ENCODE data around the gene ZNRF3.

DNA sequence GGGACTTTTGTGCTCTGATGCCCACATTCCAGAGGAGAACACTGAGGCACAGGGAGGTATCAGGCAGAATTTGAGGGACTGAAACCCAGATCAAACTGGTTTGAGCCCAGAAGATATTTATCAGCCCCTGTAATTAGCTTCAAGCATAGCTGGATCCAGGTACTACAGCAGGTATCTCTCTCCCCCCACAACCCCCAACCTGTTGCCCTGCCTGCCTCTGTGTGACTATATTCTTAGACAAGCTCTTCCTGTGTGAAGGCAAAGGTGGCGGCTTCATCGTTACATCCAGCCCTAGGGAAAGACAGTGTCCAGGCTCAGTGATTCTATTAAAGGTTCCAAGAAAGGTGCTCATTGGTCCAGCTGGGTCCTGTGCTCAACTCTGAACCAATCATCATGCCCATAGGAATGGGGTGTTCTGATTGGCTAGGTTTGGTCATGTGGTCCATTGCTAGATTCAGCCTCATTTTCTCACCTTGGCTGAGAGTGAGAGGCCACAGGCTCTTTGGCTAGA lies 6.8 kb downstream of the CRYBA4 start:
- PRO-cap = no peak
- RAMPAGE, long total RNA = no peak
- RRBS = no CpG with 5 or more reads among the region's 2 CpGs

- PRO-cap = no peak
- RAMPAGE, long total RNA = no peak
- RRBS = no CpG with 5 or more reads among the region's 8 CpGs
These were observed 10.9 kb downstream of the CRYBA4 start for GRCh38 chr22:26632500-26633253.

- PRO-cap = no peak
- RAMPAGE, long total RNA = no peak
- RRBS = no CpG with 5 or more reads among the region's 4 CpGs
These were observed 317.7 kb downstream of the CRYBA4 start for GRCh38 chr22:26939464-26939778.

GRCh38 chr22:27218370-27219083 lies 583.0 kb downstream of the MN1 start:
- PRO-cap = no peak
- RAMPAGE, long total RNA = no peak
- RRBS = no CpG with 5 or more reads among the region's 11 CpGs

DNA sequence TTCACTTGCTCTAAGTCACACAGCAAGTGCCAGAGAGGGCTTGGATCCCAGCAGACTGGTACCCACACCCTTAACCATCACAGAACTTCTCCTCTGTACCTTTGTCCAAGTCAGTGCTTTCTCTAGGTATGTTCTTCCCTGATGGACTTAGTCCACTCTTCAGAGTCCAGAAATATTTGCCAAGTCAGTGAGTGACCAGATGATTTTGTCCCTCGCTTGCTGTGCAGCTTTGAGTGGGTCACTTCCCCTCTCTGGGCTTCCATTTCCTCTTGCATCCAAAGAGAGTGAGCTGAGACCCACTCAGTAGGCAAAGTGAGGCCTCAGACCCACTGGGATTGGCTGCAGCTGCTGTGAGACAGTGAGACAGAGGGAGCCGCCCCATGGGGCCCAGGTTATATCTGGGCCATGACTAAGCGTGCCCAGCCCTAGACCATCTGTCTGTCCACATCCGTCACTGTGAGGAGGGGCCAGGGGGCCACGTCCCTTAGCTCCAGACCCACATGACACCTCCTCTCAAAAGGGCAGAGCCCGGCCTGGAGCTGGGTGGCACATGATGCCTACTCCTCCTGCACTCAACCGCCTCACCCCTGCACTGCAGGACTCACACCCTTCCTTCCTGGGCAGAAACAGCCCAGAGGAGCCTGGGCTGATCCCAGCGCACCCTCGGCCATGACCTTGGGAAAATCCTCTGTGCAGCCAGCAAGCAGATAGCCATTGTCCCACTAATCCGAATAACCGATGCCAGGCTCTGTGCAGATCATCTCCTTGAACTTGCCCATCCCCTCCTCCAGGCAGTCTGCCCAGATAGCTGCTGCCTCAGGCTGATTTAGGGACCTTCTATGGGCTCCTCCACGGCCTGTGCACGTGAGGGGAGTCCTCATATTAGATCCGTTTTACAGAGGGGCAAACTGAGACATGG lies 132.2 kb downstream of the MN1 start:
- PRO-cap = no peak
- RAMPAGE, long total RNA = no peak
- RRBS = no CpG with 5 or more reads among the region's 14 CpGs

DNA sequence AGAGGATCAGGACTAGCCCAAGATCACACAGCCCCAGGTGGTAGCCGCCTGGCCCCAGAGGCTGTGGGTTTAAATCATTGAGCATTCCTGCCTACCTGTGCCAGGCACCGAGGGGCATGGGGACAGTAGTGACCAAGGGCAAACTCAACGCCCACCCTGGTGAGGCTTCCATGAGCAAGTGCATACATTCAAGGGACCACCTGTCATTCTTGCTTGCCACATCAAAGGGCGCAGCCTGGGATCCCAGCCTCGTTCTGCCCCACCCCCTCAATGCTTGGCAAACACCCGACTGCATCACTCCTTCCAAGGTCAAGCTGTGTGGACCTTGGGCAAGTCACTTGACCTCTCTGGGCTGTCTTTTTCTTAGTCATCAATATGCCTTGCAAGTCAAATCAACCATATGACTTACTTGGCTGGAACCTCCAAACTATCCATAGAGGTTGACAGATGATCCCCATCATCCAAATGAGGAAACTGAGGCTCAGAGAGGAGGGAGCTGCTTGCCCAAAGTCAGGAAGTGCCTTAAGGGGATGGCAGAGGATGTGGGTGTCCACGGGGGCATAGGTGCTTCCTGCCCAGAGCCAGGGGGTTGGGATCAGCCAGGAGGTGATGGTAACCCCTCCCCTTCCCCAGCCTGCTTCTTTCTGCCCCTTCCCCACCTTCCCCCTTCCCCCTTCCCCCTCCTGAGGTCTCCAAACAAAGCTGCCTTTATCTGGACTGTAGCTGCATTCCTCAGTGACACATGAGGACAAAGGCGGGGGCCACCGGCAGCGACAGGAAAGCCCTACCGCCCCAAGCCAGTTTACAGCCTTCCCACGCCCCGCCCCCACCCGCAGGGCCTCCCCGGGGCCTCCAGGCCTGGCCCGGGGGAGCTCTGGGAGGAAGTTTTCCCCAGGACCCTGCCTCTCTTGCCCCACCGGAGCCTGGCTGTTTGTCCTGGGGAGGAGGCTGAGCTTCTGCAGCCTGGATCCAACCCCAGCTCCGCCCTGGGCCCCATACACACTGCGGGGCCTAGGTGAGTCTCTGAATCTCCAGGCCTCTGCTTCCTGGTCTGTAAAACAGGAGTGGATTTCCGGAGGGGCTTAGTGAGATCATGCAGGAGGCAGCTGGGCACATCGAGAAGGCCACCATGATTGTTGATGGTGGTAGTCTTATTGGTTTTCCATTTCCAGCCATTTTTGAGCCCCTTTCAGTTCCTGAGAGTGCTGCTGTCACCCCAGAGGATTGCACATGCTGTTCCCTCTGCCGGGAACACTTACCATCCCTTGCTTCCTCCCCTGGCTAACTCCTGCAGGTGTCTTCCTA lies 131.0 kb downstream of the MN1 start:
- PRO-cap = no peak
- RAMPAGE, long total RNA = no peak
- RRBS = 6% methylated on average over 9 of the region's 22 CpGs

DNA sequence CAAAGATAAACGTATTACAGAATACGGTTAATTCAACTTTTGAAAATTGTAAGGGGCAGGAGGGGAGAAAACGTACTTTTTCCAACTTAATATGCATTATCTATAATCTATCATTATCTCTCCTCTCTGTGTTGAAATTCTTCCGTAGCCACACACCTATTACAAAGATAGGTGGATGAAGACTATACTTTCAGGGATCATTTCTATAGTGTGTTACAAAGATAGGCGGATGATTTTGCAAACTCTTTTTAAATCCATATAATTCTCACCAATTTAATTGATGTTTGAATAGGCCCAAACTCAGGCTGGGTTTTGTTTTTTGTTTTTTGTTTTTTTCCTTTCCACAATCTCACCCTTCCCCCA lies 8.4 kb downstream of the MN1 start:
- PRO-cap = no peak
- RAMPAGE, long total RNA = no peak
- RRBS = no CpG with 5 or more reads among the region's 5 CpGs

DNA sequence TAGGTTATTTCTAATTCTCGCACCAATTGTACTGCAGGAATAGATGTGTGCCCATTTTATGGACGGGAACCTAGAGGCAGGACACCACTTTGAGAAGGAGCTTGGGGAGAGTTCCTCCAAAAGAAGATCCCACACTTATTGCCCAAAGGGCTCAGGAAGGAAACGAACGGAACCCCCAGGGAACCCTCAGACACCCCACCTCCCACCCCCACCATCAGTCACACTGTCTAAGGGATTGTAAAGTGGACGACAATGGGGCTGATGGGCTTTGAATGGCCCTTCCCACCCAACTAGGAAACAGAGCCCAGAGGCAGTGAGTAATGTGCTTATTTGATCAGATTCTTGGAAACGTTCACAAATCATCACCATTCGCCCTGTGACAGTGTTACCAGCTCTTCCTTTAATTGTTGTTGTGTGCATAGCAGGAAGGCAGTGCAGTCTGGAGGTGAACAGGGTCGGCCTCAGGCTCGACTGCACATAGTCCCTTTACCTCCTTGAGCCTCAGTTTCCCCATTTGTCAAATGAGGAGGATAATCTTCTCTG lies 8.4 kb upstream of the MN1 start:
- PRO-cap = no peak
- RAMPAGE, long total RNA = no peak
- RRBS = no CpG with 5 or more reads among the region's 9 CpGs

DNA sequence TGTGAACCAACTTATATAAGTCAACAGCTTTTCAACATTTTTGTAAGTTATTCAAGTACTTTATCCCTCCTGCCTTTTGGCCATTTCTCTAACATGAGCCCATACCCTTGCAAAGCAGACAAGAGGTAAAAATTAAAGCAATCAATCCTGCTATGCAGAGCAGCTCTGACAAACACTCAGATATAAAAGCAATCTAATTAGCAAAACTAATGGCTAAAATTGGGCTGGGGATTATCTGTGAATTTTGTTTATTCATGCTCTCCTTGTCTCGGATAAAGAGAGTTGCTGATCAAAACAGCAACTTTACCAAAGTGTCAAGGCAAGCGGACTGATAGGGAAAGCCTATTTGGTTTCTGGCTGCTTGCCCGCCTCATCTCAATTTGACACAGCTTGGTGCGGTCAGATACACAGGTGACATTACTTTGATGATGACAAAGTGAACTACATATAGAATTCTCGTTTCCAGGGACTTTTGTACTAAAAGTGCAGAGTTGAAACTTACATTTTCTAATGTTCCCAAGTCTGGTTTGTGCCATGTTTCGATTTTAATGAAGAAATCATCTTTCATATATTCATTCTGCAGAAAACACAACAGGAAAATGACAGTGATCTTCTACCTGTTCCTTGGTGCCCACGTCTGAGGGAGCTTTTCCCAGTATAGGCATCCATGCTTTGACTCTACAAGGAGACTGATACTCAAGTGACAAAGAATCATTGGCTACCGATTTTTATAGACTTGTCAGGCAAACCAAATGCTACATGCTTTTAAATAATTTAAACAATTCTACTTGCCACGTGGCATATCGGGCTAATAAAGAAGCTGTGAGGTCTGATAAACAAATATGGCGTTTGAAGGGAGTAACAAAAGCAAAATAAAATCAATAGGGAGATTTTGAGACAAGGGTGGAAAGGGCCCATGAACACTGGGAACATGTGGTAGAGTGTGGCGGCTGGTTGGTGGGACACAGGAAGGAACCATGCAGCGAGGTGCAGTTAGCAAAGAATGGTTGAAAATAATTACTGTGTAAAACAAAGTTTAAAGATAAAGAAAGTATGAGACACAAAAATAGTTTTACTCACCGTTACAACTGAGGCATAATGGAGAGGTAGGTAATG lies 22.6 kb downstream of the PITPNB start:
- PRO-cap = no peak
- RAMPAGE, long total RNA = no peak
- RRBS = no CpG with 5 or more reads among the region's 14 CpGs

DNA sequence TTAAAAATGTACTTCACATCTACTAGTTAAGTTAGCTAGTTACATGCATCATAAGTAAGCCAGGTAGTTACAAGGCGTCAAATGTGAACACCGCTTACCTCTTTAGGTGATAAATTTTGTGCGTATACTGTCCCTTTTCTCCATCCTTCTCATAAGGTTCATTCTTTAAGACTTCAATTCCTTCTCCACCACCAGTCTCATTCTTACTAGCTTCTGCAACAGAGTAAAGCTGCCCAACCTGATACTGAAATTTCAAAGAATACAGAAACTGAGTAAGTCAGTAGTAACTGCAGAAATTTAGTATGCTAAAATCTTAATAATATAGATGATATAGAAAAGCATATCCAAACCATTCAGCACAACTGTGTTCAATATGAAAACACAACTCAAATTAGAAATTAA lies 8.2 kb downstream of the PITPNB start:
- PRO-cap = no peak
- RAMPAGE, long total RNA = no peak
- RRBS = no CpG with 5 or more reads among the region's 3 CpGs

GRCh38 chr22:27919384-27920413 lies 643 bp upstream of the PITPNB start:
- PRO-cap = bidirectional peak, plus-strand start at chr22:27919557, minus-strand start at chr22:27919256
- RAMPAGE, long total RNA = no peak
- RRBS = no CpG with 5 or more reads among the region's 50 CpGs

- PRO-cap = no peak
- RAMPAGE, long total RNA = no peak
- RRBS = 0% methylated on average over 4 of the region's 24 CpGs
These were observed 236.7 kb downstream of the TTC28 start for GRCh38 chr22:28442794-28443432.

DNA sequence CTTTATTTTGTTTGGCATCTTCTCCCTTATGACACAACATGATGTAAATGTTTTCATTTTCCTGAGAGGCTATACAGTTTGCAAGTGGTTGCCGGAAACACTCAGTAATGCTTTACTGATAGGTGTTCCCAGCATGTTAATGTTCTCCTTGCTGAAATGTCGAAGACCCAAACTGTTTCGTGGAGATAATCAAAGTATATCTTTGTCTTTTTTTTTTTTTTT lies 8.8 kb downstream of the HSCB start:
- PRO-cap = no peak
- RAMPAGE, long total RNA = no peak
- RRBS = no CpG with 5 or more reads among the region's 3 CpGs

- PRO-cap = no peak
- RAMPAGE, long total RNA = no peak
- RRBS = no CpG with 5 or more reads among the region's 1 CpG
These were observed 12.3 kb downstream of the HSCB start for GRCh38 chr22:28754130-28754491.

DNA sequence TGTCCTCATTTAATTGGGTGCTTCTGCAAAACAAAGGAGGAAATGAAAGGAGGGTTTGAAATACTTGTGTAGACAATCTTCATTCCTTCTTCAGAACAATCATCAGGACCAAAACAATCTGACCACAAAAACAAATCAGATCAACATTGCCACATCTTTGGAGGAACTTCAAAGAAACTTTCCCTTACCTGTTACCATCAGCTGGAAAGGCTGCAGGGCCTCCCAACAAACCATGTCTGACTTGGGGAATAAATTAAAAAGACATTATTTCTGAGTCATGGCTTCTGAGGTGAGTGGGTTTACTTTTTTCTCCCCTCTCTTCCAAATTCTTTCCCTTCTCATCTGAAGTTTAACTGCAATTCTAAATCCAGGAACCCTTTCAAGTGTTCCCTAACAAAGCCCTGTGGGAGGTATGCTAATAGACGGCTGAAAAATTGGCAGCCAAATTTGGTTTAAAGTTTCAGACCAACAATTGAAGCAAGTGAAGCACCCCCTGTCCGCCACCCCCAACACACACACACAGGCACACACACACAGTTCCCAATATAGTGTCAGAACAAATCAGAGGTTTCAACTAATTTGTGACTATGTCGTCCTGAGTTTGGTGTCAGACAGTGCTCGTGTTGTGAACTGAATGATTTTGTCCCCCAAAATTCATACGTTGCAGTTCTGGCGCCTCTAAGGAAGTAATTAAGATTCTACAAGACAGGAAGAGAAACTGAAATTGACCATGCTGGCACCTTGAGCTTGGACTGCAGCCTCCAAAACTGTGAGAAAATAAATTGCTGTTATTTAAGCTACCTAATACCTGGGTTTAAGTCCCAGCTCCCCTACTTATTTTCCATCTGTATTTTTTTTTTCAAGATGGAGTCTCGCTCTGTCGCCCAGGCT lies 12.2 kb upstream of the CCDC117 start:
- PRO-cap = no peak
- RAMPAGE, long total RNA = no peak
- RRBS = no CpG with 5 or more reads among the region's 8 CpGs

DNA sequence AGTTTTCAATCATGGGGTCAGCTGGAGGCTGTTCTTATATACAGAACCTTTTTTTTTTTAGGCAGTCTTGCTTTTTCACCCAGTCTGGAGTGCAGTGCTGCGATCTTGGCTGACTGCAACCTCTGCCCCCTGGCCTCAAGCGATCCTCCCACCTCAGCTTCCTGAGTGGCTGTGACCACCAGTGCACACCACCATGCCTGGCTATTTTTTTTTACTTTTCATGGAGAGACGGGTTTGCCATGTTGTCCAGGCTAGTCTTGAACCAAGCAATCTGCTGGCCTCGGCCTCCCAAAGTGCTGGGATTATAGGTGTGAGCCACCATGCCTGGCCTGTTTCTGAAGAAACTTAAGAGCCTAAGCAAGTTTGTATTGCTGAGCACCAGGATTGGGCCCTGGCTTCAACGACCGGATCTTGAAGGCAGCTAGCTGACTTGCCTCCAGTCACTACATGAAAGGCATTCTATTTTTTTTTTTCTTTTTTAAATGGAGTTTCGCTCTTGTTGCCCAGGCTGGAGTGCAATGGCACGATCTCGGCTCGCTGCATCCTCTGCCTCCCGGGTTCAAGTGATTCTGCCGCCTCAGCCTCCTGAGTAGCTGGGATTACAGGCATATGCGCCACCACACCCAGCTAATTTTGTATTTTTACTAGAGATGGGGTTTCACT lies 20.2 kb downstream of the CCDC117 start:
- PRO-cap = unidirectional peak, minus-strand start at position 168 of the sequence
- RAMPAGE, long total RNA = no peak
- RRBS = no CpG with 5 or more reads among the region's 13 CpGs

DNA sequence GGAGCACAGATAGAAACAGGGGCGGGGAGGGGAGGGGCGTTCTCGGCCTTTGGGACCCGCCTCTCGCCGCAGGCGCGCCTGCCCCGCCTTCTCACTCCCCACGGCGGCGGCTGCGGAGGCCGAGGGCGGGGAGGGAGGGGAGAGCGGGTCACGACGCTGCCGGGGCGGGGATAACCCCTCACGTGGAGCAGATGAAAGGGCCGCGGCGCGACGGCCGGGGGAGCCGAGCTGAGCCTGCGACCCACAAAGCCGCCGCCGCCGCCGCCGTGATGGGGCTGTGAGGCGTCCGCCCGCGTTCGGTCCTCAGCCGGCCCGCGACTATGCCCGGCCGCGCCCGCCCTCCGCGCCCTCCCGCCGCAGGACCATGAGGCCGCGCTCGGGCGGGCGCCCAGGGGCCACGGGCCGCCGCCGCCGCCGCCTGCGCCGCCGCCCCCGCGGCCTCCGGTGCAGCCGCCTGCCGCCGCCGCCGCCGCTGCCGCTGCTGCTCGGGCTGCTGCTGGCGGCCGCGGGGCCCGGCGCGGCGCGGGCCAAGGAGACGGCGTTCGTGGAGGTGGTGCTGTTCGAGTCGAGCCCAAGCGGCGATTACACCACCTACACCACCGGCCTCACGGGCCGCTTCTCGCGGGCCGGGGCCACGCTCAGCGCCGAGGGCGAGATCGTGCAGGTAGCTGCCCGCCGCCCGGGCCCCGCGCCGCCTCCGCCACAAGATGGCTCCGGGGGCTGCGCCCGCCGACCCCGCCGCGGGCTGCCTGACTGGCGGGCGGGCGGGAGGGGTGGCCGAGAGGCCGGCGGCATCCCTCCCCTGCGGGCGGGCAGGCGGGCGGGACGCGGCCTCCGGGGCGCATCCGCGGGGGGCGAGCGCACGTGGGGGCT lies at the start of gene ZNRF3:
Gene ZNRF3, plus strand, starts transcription at position 170 of the 873 bp plus-strand sequence.
- PRO-cap = bidirectional peak, plus-strand start at position 94 of the sequence, minus-strand start outside the sequence; unidirectional peak, plus-strand start at position 190 of the sequence
- RAMPAGE, long total RNA = no peak
- RRBS = 1% methylated on average over 69 of the region's 135 CpGs

GRCh38 chr22:29071247-29072130 lies 1.3 kb upstream of the KREMEN1 start:
- PRO-cap = no peak
- RAMPAGE, long total RNA = no peak
- RRBS = 7% methylated on average over 30 of the region's 64 CpGs

GRCh38 chr22:29117771-29118321 lies 45.0 kb downstream of the KREMEN1 start:
- PRO-cap = no peak
- RAMPAGE, long total RNA = no peak
- RRBS = no CpG with 5 or more reads among the region's 6 CpGs

DNA sequence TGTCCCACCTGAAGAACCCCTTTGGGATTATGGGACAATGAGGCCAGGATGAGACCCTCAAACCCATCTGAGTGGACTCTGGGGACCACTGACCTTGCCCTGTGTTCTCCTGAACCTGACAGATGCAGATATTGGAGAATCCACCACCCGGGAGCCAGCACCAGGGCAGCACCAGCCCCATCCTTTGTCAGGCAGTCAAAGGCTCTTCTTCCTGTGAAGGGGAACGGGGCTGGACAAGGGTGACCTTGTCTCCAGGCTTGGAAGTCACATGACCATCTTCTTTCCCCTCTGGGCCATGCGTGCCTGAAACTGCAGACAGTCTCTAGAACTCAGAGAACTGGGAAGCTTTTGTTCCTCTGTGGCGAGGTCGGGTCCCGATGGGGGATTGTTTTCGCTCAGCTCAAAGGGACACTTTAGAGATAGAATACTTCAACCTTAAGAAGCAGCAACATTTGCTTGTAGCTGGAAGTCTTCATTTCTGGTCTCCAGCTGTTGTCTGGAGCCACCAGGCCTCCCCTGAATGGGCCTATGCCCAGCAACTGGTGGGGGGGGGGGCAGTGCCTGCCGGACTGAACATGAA lies 55.9 kb upstream of the EMID1 start:
- PRO-cap = no peak
- RAMPAGE, long total RNA = no peak
- RRBS = 40% methylated on average over 1 of the region's 8 CpGs

Data from lung (tissue), 4 donors.